Bronchus fibroblast of lung (primary cell): ENCODE measurements around the genes CLEC9A, YBX3 and TAS2R8.

- RAMPAGE, long total RNA = no peak
These were observed 805 bp downstream of the A2ML1 start for GRCh38 chr12:8822981-8823870.

- RAMPAGE, long total RNA = no peak
These were observed 706 bp upstream of the M6PR start for GRCh38 chr12:8950244-8950458.

GRCh38 chr12:8950892-8951431 is 1.5 kb upstream of the M6PR start:
- RAMPAGE, long total RNA = no peak

- RAMPAGE, long total RNA = no peak
These were observed 6.9 kb downstream of the A2M start for GRCh38 chr12:9108536-9109582.

DNA sequence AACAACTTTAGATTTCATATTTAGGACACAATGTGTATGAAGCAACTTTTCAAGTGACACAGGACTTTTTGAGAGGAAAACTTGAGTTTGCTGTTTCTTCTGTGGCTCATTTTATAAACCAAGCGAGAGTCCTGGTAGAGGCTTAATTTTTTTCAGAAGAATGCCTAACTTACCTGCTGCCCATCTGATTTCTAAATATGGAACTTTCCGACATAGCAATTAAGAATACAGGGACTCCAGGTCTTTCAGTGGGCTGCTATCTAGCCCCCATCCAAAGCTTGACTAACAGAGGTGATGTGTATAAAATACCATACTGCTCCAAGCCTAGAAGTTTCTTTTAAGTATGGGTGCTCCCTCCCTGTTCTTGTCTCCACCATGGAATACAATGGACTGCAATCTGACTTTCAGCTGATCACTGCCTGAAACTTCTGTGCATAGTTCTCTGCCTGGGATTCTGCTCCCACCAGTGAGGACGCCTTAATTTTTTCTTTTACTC is 10.7 kb upstream of the A2M start:
- RAMPAGE, long total RNA = no peak

- RAMPAGE, long total RNA = no peak
These were observed 12.5 kb upstream of the A2M start for GRCh38 chr12:9128004-9128932.

GRCh38 chr12:9220976-9221458 is 12.8 kb upstream of the PZP start:
- RAMPAGE, long total RNA = no peak

DNA sequence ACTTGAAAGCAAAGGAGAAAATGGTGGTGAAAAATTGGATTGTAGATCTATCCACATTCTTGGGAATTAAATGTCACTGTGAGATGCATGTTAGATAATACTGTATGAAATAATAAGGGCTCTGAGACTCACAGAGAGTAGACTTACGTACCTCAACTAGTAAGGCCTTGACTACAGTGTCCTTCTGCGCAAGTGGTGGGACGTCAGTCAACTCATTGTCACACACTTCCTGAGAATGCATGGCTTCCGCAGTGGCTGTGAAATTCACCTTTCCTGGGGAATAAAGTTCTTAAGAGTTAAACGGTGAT is 32.5 kb upstream of the PZP start:
- RAMPAGE, long total RNA = no peak

DNA sequence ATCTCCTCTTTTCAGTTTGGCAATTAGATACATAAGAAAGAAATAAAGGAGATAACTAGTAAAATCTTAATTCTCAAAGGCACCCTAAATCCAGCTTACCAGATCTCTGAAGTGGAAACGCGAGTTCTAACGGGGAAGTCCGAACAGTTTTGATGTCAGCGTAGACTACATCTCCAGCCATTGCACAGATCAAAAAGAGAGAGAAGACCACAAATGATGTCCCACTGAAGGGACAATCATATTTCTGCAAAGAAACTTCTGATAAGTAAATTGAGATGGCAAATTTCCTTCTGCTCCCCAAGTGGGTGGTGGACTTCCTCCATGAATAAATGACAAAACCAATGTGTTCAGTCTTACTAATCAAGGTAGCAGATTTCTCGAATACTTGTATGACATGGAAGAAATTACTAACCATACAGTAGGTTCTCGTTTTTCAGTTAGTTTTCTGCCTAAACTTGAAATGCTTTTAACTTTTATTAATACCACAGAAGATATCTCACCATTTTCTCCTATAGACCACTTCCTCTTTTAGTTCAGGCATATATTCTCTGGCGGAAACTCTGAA is 27.8 kb downstream of the CD69 start:
- RAMPAGE, long total RNA = no peak

- RAMPAGE, long total RNA = no peak
These were observed 6.4 kb downstream of the CD69 start for GRCh38 chr12:9754171-9754768.

GRCh38 chr12:9827609-9827932 is 290 bp downstream of the KLRF1 start:
- RAMPAGE, long total RNA = no peak

GRCh38 chr12:10030424-10030860 is at the start of gene CLEC9A:
Gene CLEC9A, plus strand, starts transcription at chr12:10030682.
- RAMPAGE, long total RNA = no peak

- RAMPAGE, long total RNA = no peak
These were observed 3.0 kb upstream of the TMEM52B start for GRCh38 chr12:10175651-10176462.

DNA sequence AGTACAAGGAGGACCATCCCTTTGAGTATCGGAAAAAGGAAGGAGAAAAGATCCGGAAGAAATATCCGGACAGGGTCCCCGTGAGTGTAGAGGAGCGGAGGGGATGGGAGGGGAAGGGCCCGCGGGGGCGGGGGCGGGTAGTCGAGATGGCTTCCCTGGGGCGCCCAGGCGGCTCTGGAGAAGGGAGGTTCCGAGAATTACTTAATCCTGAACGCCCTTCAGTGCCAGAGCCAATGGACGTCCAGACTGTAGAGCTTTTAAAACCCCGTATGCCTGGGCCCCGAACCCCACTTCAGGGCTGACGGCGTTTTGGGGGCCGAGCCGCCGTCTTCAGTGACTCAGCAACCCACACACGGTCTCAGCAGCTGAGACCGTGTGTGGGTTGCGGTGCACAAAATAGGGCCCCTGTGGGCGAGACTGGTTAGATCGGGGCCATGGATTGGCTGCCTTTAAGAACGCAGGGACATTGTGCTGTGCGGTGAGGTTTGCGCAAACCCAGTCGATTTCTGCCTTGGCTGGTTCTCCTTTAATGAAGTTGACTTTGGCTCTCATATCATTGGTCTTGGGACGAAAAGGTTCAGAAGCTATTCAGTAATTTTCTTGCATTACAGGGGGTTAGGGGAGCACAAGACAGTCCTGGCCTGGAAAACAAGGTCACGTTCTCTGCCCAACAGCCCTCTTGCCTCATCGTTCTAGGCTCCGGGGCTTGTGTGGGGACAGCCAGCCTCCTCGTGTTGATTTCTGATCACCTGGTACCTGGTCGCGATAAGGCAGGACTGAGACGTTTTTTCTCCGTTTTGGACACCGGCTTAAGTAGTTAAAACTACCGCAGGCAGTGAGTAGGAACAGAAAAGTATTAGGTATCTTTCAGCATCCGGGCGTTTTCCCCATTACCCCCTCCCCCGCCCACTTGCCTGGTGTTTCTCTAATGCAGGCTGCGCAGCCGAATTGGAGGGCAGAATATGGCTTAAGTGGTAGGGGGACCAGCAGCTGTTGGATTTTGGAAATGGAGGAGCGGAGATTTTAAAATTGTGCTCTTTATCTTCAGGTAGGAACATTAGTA is 794 bp downstream of the GABARAPL1 start:
- RAMPAGE, long total RNA = no peak

DNA sequence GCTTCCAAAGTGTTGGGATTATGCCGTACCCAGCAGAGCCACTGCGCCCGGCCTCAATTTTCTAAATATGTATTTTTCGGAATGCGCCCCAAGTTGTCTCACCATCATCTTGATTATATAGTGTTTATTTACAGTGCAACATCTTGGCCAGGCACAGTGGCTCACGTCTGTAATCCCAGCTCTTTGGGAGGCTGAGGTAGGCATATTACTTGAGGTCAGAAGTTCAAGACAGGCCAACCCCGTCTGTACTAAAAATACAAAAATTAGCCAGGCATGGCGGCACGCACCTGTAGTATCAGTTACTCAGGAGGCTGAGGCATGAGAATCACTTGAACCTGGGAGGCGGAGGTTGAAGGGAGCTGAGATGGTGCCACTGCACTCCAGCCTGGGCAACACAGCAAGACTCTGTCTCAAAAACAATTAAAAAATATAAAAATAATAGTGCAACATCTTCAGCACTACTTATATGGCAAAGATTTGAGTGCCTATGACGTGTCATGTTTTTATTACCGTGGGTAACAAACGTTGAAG is 2.8 kb downstream of the KLRD1 start:
- RAMPAGE, long total RNA = no peak

DNA sequence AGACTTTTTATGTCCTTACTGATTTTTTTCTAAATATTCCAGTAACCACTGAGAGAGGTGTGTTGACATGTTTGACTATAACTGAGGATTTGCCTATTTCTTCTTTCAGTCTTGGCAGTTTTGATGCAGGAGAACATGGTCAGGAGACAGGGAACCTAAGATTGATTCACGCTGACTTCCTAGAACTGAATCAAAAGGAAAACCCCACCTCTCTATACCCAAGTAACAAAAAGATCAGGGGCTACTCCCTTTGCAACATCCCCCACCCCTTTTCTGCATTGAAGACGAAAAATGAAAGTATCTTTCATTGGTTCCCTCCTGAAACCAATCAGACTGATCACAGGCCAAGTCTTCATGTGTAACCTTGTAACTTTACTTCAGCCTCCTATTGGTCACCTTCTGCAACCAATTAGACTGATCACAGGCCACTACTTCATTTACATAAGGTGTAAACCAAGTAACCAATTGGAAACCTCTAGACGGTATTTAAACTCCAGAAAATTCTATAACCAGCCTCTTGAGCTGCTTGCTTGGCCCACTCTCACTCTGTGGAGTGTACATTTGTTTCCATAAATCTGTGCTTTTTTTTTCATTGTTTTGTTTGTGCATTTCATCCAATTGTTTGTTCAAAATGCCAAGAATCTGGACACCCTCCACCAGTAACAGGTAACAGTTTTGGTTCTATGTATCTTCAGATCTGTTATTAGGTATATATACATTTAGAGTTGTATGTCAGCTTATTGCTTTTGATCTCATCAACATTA is 47.3 kb downstream of the EIF2S3B start:
- RAMPAGE, long total RNA = no peak

GRCh38 chr12:10614177-10614731 is 845 bp upstream of the MAGOHB start:
- RAMPAGE, long total RNA = no peak

DNA sequence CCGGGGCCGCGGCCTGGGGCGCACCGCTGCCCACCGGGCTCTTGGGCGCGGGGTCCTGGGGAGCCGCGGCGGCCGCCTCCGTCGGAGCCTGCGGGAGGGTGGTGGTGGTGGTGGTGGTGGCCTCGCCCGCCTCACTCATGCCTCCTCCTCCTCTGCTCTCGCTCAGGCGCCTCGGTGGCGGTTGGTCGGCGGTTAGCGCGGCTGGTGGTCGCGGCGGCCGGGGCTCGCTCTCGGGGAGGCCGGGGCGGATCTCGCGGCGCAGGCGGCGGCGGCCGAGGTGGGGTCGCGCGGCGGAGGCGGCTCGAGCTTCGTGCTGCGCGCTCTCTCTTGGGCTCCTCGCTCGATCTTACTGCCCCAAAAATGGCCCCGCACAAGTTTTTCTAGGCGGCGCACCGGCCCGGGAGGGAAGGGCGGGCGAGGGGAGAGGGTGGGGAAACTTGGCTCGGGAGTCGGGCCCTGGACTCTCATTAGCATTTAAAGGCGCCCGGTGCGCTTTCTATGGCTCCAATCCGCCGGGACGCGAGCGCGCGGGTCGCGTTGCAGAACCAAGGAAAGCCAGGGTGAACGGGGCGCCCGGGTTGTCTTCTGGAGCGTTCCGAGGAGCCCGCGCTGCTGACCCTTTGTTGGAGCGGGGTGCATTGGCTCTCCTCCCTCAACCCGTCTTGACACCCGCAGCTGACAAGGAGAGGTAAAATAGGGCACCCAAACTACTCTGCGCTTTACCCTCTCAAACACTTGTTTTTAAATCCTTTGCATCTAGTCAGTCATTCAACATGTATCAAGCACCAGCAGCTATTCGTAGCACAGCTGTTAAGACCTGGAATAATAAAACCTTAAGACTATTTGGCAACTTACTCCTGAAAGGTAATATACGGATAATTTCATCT is at the start of gene YBX3:
Gene YBX3 (minus strand): TSS at position 351 of the 887 bp plus-strand sequence.
- RAMPAGE, long total RNA = no peak

DNA sequence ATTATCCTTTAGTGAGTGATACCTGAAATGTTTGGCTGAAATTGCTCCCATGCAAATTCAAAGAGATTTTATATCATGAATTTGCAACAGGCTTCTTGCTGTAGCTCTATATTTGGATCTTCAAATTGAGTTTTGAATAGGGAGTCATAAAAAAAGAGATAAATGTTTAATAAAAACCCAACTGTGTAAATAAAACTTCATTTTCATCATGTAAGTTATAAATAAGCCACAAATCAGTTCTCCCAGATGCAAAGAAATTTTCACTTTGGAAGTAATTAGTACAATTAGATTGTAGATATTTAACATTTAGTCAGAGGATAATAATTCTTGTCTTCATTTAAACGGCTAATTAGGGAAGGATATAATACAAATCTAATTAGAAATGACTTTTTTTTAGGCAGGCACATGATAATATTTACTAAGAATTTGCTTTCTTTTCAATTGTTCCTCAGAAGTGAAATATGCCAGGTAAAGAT is at the start of gene TAS2R8:
Gene TAS2R8 (minus strand): TSS at position 56 of the 476 bp plus-strand sequence.
- RAMPAGE, long total RNA = no peak

GRCh38 chr12:10924819-10925341 is 4.2 kb upstream of the PRH2 start:
- RAMPAGE, long total RNA = no peak